Zone of skin (tissue), 1 donor: ENCODE measurements around the genes STK19, NOTCH4, TSBP1, HLA-DQB1, HLA-DOB and HLA-DOA.

- RRBS = no CpG with 5 or more reads among the region's 4 CpGs
Measured at GRCh38 chr6:31831044-31831453, 3.5 kb downstream of the HSPA1B start.

DNA sequence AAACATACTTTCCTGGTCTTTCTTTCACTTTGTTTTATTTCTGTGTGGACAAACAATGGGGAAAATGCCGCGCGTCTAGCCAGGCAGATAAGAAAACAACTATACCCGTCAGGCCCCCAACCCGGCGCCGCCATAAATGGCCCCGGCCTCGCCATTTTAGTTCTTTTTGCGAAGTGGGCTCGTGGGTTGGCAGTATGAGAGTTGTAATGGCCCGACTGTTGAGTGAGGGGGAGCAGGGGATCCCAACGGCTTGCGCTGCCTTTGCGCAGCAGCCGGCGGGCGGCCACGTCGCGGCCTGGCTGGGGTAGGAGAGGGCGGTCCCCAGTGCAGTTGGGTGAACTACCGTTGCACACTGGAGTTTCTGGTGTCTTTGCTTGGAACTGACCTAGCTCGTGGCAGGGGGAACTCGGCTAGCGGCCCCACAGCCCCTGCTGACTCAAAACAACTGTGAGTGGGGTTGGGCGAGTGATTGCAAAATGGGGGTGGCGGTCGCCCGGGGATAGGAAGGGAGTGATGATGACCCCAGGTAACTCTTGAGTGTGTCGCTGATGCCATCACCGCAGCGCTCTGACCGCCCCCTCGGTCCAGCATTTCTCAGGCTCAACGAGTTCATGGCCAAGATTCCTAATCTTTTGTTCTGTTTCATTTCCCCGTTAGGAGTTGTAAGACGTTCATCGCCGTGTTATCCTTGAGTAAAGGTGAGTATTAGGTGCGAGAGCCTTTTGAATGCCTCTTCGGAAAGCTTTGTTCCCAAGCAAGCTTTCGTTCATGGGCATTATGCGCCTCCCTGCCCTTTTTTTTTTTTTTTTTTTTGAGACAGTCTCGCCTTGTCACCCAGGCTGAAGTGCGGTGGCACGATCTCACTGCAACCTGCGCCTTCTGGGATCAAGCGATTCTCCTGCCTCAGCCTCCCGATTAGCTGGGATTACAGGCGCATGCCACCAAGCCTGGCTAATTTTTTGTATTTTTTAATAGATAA is 7.5 kb downstream of the HSPA1B start:
- RRBS = 0% methylated on average over 4 of the region's 51 CpGs

DNA sequence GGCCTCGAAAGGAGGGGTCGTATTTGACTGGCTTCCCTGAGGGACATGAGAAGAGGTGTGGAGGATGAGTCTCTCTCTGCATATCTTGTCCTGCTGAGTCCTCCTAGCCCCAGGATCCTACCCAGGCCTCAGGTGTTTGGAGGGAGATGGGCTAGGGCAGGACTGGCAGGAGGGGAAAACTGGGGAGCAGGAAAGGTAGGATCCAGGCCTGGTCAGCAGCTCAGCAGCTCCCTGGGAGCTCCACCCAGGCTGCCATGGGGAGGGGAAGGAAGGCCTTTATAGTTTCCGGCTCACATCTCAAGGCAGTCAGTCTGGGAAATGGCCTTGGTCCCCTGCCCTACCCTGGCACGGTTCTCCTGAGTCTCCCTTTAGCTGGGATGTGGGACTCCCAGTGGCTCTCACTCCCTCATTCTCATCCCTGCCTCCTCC is 1.7 kb downstream of the SLC44A4 start:
- RRBS = no CpG with 5 or more reads among the region's 4 CpGs

GRCh38 chr6:31967563-31968317 is 4.2 kb downstream of the DXO start:
- RRBS = no CpG with 5 or more reads among the region's 6 CpGs

GRCh38 chr6:31971820-31972681 is at the start of gene STK19:
STK19 (plus strand) TSS chr6:31972363.
- RRBS = 2% methylated on average over 24 of the region's 64 CpGs

- RRBS = 71% methylated on average over 2 of the region's 21 CpGs
Measured at GRCh38 chr6:32070494-32071452, 32.6 kb downstream of the CYP21A2 start.

DNA sequence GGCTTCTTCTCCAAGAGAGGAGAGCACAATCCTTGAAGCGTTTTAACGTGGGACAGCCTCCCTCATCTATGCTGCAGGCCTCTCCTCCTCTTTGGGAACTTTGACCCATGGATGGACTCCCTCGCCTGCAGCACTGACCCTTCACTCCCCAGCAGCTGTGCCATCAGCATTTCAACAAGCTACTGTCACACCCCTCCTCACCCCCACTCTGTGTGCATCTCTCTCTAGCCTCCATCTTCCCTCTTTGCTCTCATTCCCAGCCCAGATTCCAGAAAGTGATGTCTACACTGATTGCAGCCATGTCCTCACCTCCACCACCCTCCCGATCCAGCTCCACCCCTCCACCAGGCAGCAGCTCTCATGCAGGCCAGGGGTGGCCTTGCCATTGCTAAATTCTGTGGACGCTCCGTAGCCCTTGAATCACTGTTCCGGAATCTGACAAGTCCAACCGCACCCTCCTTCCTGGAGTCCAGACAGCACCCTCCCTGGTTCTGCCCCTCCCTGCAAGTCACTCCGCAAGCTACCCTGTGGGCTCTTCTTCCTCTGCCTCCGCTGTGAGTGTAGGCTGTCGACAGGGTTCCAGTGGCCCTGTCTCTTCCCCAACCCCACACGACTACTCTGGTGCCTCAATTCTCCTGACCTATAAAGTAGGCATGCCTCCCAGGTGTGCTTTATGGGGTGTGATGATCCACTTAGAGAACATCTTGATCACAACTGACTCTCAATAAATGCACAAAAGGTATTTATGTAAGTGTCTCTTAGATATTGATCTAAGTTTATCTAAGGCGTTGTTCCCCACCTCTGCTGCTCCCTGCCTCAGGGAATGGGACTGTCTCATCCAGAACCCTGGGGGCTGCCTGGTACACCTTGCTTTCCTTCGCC is 26.2 kb downstream of the TNXB start:
- RRBS = no CpG with 5 or more reads among the region's 14 CpGs

DNA sequence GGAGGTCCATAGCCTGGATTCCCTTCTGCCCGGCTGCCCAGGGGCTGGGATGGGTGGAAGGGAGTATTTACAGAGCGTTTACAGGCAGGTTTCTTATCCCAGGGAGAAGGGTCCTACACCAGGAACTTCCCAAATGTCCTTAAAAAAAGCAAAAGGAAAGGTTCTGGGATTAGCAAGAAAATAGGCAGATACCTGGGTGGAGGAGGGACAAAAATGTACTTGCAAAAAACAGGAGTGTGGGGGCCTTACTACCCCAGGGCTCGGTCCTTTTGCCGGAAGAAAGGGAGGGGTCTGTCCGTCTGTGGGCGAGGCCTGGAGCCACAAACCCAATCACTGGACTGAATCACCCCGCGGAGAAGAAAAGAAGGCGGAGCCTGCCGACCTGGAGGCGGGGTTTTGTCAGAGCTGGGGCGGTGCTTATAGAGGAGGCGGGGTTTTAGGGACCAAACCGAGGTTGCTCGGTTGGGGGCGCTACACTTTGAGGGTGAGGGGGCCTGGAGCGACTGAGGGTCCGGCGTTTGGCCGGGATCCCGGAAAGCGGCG is 3.2 kb downstream of the PRRT1 start:
- RRBS = no CpG with 5 or more reads among the region's 23 CpGs

DNA sequence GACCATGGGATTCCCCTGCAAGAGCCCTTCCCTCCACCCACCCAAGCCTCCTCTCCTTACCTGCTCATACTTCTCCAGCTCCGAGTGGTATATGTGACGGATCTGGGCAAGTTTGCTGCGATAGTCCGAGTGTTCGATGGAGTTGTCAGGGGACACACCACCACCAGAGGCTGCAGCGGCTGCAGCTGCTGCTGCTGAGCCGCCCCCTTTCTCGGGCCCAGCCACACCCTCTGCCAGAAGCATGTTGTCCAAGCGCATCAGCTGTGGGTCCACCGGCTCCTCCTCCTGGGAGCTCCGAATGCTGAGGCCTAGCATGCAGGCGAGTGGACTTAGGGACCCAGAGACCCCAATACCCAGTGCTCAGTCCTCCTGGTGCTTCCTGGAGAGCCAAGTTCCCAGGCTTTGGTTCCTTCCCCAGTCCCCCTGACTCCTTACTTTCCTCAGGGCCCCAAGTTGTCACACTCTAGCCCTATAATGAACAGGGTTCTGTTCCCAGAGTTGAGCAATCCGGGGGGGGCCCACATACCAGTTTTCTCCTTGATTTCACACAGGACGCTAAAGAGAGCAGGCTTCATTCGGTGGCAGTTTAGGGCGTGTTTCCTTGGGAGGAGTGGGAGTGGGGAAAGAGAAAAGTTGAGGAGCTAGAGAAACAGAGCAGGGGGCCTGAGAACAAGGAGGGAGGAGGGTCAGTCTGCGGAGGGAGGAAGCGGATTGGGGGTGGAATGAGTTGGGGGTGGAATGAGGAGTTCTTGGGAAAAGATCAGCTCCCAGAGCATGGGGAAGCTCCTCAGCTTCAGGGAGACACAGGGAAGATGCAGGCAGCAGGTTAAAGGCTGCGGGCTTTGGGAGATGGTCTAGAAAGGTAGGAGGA is 1.6 kb downstream of the PBX2 start:
- RRBS = no CpG with 5 or more reads among the region's 19 CpGs

DNA sequence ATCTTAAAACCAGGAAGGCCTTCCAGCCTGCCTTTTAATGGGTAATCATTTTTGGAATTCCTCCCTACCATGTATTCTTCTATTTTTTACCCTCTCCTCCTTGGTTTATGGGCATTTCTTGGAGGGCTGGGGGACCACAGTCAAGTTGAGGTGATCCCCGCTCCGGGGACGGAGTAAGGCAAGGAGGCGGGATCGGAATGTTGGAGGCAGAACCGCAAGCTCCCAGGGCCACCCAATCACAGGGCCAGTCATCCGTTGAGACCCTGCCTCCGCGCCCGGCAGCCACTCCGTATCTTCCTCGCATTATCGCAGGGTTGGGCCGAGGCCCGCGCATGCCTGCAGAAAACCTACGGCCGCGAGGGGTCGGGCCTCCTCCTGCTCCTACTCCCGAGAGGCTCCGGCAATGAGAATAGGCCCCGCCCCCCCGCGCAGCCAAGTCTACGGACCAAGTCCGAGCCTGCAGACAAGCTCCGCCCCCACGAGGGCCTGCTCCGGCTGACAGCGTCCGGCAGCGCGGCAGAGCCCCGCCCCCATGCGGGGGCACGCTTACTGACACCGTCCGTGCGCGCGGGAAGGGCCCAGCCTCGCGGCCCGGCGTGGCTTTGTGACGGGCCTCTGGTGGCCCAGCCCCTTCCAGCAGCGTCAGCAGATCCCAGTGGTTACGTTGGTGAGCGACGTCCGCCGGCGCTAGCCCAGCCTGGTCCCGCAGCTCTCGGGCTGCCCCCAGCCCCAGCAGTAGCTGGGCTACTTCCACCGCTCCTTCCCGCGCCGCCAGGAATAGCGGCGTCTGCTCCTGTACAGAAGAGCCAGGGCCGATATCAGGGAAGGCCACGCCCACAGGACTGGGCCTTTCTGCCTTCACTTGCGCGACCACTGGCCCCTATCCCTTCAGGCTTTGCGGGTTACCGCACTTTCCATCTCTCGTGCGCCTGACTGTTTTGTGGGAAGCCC is 3.2 kb upstream of the GPSM3 start:
- RRBS = under 1% methylated on average over 39 of the region's 70 CpGs

GRCh38 chr6:32223825-32224438 is at the start of gene NOTCH4:
NOTCH4 (minus strand) TSS chr6:32224067.
- RRBS = no CpG with 5 or more reads among the region's 7 CpGs

DNA sequence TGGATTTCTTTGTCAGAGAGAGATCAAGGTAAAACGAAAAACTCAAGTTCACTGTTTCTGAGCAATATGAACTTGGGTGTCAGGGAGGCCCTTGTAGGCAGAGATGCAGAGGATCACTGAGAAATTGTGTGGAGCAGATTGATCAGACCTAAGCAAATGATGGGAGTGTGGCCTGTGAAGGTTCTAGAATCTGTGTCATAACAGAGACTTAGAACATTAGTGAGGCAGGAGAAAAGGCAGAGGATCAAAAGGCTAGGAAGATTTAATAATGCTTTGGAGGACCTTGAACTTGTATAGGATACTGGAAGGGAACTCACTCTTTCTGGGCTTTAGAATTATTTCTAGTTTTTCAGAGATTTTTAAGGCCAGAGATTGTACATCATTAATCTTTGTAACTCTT is at the start of gene TSBP1:
Gene TSBP1, minus strand, starts transcription at position 161 of the 400 bp plus-strand sequence.
- RRBS = no CpG with 5 or more reads among the region's 1 CpG

- RRBS = no CpG with 5 or more reads among the region's 8 CpGs
Measured at GRCh38 chr6:32577360-32578244, 12.0 kb downstream of the HLA-DRB1 start.

- RRBS = no CpG with 5 or more reads among the region's 16 CpGs
Measured at GRCh38 chr6:32666284-32667168, at the start of gene HLA-DQB1. HLA-DQB1 (minus strand) TSS chr6:32666657.

DNA sequence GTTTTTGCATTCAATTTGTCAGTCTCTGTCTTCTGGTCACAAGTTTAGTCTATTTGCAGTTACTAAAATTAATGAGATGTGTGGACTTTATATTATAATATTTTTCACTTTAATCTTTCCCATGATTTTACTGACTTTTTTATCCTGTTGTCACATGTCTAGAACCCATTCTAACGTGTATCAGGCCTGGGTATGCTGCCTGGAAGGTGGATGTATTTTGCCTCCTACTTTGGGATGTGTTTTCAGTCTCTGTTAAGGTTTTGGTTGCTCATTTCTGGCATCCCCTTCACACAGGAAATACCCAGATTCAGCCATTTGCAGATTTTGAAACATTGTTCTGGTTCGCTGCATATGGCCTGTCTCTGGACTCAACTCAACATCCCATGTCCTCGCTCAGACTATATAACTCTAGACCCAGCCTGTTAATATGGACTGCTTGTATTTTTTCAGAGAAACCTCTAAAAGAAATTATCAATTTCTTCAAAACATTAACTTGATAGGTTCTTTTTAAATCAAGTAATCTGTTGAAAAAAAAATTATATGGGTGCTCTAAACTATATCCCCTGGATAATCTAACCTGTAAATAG is 23.1 kb upstream of the HLA-DQB1 start:
- RRBS = no CpG with 5 or more reads among the region's 3 CpGs

DNA sequence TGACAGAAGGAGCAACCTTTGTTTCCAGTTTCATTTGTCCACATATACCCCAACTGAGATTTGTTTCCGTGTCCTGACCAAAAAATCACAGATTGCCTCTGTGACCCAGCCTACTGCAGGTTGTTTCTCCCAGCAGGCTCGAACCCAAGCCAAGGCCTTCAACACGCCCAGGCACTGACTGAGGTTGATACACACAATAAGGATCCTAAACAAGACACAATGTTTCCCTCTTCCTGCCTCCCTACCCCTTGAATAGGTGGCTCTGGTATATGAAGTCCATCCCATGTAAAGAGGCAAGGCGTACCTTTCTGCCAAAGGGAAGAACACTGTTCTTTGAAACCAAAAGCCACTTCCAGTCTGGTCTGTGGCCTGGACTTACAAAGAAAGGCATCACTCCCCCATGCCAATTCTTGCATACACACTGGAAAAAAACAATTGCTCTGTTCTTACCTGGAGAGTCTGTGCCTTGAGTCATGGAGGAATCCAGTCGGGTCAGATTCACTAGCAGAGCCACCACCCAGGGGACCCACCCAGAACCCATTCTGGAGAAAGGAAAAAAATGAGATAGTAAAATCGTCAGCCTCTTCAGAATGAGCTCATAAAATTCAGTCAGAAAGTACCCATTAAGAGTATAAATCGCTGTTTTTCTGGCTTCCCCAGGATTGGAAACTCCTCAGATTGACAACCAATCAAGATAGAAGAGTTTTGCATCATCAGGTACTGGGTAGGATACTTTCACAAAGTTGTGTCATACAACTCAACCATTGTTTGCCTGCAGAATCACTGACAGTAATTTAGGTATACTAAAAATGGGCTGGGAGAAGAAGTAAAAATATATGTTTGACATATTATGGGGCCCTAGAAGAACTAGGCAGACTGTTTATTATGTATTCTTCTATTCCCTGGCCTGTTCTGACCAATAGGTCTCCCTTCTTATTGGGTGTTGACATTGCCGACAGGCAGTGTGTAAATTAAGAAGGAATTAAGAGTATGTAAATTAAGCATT is at the start of gene HLA-DOB:
Gene HLA-DOB, minus strand, starts transcription at position 592 of the 1,006 bp plus-strand sequence.
- RRBS = no CpG with 5 or more reads among the region's 8 CpGs

GRCh38 chr6:32978419-32978899 is 10.1 kb downstream of the BRD2 start:
- RRBS = no CpG with 5 or more reads among the region's 5 CpGs

- RRBS = no CpG with 5 or more reads among the region's 23 CpGs
Measured at GRCh38 chr6:33009065-33009918, at the start of gene HLA-DOA. HLA-DOA (minus strand) TSS chr6:33009591.

DNA sequence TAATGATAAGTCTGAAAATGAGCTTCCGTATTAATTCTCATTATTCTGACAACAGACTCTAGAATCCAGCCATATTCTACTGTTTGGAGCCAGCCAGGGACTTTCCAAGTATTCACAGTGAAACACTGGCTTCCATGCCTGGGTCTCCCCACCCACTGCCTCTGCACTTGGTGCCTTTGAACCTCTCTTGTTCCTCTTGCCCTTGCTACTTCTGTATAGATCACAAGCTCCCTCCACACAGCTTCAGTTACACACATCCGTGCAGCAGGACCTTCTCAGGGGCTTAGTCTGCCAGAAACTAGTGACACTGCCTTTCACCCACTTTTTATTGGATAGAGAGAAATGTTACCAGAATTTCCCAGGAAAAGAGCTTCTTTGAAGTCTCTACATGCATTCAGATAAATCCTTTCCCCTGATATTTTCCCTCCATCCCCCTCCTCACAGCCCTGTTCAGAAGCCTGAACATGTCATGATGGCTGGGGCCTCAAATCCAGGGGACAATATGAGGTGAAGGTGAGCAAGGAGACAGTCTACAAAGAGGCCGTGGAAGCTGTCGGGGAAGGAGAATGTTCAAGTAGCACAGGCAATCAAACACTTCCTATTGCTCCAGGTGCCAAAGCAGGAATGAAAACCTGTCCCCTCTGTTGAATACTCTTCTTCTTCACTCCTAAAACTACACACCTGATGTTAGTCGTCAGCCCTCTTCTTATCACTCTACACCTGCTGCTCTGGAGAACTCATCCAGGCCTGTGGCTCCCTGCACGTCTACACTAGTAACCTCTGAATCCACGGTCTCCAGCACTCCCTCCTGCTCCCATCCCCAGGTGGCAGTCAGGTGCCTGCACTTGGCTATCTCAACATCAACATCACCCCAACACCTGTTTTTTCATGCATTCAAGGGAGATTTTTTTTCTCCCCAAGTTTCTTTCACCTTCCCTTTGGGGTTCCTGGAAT is 20.2 kb upstream of the HLA-DOA start:
- RRBS = no CpG with 5 or more reads among the region's 7 CpGs

GRCh38 chr6:33064492-33065344 is 11.1 kb upstream of the HLA-DPB1 start:
- RRBS = no CpG with 5 or more reads among the region's 4 CpGs